ENCODE measurements around the gene EFNB1.

- CAGE, long polyA plus RNA, result no peak
- RRBS, result no CpG with 5 or more reads among the region's 6 CpGs
These were observed 183.8 kb downstream of the OPHN1 start for GRCh38 chrX:68249373-68250021.

DNA sequence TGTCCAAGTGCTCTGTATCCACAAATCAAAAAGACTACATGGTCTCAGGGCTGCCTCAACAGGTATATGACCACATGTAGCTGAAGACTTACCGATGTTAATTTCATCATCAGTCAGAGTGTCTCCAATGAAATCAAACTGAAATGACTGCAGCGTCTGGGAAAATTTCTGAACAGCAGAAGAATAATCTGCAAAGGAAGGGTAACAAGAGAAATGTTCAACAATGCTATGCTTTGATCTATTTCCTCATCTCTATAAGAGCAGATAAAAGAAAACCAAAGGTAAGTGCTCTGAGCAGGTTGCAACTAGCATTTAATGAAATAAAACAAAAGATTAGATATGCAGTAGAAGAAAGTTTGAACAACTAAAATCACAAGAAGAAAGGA is 134.4 kb downstream of the OPHN1 start:
- CAGE, long polyA plus RNA, result no peak
- RRBS, result no CpG with 5 or more reads among the region's 2 CpGs

DNA sequence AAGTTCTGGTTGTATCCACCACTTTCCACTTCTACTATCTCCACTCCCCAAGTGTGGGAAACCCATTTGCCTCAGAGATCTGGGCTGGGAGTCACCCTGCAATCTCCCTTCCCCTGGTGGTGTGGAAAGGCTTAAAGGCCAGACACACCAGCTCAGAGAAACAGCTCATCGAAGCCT is 726 bp downstream of the OPHN1 start:
- CAGE, long polyA plus RNA, result no peak
- RRBS, result no CpG with 5 or more reads among the region's 1 CpG

DNA sequence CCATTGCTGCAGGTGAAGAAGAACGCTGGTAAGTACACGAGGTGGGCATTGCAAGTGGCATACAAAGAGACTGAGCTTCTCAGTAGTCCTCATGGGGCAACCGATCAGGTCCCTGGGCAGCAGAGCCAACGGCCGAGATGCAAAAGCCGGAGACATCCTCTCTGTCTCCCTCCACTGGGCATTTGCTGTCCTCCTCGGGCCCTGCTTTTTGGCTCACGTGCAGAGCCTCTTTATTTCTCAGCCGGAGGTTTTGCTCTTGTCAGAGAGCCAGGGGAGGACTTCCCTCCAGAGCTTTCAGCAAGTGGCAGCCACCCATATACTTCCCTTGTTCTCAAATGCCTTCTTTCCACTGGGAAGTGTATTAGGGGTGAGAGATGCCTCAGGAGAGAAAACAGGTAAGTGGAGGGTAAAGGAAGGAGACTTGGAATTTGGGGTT is 18.1 kb downstream of the STARD8 start:
- CAGE, long polyA plus RNA, result no peak
- RRBS, result 50% methylated on average over 3 of the region's 9 CpGs

GRCh38 chrX:68693294-68693826 is 45.9 kb downstream of the STARD8 start:
- CAGE, long polyA plus RNA, result no peak
- RRBS, result 40% methylated on average over 7 of the region's 34 CpGs

- CAGE, long polyA plus RNA, result no peak
- RRBS, result no CpG with 5 or more reads among the region's 4 CpGs
These were observed 52.9 kb downstream of the STARD8 start for GRCh38 chrX:68700201-68700983.

DNA sequence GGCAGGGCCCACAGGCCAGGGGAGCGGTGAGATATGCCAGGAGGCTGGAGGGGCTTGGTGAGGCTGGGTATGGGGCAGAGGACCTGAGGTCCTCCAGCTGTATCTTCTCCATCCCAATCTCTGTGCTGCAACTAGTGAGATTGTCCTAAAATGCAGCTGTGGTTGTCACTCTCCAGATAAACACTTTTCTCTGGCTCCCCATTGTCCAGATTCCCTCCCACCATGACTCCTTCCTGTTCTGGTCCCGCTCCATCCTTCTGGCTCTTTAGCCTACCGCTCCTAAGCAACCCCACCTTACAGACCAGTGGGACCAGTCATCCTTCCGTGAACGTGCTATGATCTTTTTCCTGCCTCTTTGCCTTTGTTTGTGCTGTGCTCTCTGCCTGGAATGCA is 72.0 kb downstream of the STARD8 start:
- CAGE, long polyA plus RNA, result no peak
- RRBS, result no CpG with 5 or more reads among the region's 5 CpGs

DNA sequence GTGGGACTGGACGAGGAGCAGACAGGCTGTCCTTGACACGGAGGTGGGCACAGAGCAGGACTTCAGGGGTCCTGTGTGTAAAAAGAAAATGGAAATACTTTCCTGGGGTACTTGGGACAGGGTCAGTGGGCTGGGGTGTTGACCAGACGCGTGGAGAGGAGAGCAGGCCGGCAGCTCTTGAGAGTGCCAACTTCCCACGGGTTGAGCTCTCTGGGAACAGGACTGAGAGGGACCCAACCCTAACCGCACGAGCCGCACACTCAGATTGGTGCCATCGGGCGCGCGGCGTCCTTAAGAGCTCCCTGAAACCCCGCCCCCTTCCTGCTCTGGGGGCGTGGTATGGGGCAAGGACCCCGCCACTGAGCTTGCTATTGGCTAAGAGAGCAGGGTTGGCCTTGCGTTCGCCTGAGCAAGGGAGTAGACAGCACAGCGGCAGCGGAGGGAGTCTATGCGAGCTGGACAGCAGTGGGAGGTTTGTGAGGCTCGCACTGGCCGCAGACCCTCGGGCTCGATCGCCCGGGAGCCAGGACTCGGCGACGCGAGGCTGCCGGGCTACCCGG is at the start of gene EFNB1:
TSS of gene EFNB1 (plus strand) at position 449 of the 560 bp plus-strand sequence.
- CAGE, long polyA plus RNA, result no peak
- RRBS, result no CpG with 5 or more reads among the region's 34 CpGs

- CAGE, long polyA plus RNA, result no peak
- RRBS, result no CpG with 5 or more reads among the region's 9 CpGs
These were observed 5.0 kb downstream of the EFNB1 start for GRCh38 chrX:68833706-68834378.

DNA sequence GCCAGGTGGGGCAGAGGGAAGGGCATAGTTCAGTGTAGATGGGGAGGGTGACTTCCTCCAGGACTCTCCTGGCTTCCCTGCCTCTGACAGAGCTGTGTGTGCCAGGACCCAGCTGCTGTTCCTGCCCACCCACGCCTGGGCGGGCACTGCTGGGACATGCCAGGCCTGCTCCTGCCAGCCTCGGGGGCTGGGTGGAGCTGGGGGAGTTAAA is 5.5 kb downstream of the EFNB1 start:
- CAGE, long polyA plus RNA, result no peak
- RRBS, result no CpG with 5 or more reads among the region's 3 CpGs

- CAGE, long polyA plus RNA, result no peak
- RRBS, result 19% methylated on average over 14 of the region's 46 CpGs
These were observed 66.1 kb downstream of the EFNB1 start for GRCh38 chrX:68894643-68895632.

- CAGE, long polyA plus RNA, result no peak
- RRBS, result no CpG with 5 or more reads among the region's 6 CpGs
These were observed 68.9 kb downstream of the EFNB1 start for GRCh38 chrX:68897696-68898060.

DNA sequence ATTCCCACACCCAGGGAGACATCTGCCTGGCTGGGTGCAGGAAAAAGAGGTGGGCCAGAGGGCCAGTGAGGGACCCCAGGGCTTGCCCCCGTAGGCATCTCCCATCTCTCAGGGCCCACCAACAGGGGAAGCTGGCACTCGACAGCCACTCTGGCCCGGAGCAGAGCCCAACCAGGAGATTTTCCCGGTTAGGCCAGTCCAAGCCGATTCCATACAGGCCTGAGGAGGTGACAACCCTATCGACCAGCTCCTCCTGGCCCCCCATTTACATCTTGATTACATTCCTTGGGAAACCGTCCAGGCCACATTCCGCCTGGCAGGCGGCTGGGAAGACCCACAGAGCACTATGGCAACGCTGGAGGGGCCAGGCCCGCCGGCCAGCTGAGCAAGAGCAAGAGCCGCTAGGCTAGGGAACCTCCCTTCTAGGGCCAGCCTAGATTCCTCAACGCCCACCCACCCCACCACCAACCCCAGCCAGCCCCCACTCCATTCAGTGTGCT is 161.1 kb downstream of the EFNB1 start:
- CAGE, long polyA plus RNA, result no peak
- RRBS, result no CpG with 5 or more reads among the region's 14 CpGs

DNA sequence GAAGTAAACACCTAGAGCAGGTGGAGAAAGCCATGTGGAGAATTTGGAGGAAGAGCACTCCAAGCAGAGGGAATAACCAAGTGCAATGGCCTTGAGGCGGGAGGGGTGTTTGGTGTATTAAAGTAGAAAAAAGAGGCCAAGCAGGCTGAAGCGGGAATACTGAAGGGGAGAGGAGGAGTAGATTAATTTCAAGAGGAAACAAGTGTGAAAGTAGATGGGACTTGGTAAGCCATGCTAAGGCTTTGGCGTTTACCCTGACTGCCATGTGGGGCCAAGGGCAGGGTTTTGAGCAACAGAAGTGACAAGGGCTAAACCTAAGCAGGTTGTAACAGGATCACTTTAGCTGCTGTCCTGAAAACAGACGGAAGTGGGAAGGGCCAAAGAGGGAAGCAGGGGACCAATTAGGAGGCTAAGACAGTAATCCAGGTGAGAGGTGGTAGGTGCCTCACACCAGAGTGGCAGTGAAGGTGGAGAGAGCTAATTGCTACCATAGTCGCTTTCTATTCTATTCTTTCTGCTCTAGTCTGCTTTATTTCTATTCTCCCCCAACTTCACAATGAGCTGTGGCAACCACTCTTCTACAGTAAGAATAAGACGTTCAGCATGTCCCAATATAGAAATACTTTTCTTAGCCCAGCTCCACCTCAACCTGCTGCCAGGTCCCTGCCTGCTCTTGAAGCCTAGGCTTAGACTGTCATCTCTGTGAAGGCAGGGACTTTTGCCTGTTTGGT is 166.5 kb downstream of the PJA1 start:
- CAGE, long polyA plus RNA, result no peak
- RRBS, result no CpG with 5 or more reads among the region's 6 CpGs

DNA sequence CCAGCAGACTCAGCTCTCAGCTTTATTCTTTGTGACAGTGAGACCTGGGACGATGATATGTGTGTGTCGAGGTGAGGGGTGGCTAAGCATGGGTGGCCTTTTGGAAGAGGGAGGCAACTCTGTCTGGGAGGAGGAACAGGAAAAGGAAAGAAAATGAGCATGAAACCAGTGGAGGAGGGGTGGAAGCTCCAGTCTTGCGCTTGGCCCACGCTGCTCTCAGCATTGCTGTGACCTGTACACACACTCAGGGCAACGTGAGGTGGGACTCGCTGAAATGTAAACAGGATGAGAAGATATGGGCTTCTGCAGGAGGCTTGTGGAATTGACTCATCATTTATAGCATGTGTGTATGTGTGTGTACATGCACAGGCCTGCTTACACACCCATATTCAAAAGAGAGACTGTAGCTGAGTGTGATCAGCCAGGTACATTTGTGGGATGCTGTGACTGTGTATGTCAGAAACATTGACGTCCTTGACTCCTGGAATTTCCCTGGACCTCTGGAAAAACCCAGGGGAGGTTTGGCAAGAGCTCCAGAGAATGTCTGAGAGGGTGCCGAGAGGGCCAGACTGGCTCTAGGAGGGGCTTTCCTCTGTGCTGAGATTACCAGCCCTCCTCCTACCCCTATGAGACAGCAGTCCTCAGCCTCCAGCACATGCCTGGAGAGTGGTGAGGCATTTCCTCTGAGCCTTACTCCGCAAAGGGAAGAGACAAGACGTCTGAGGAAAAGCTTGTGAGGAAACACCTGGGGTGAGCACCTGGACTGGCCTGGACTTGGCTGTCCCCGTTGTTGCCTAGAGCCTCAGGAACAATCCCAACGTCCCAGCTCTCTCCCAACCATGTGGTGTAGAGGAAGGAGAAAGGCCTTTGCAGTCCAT is 137.7 kb downstream of the PJA1 start:
- CAGE, long polyA plus RNA, result no peak
- RRBS, result no CpG with 5 or more reads among the region's 12 CpGs

DNA sequence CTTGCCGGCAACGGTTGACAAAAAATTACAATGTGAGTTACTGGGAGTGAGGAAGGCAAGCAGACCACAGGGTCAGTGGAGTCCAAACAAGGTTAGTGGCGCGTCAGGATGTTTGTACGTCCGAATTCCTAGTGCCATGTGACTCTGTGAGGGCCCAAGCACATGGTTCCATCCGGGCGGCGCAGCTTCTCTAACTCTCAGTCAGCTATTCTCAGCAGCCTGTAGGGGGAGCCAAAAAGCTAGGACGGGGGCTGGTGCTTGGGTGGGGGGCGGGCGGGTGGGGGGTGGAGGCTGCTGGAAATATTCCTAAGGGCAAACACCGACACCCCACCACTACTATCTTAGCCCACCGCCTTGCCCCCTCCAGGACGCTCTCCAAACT is 677 bp upstream of the NALF2 start:
- CAGE, long polyA plus RNA, result no peak
- RRBS, result no CpG with 5 or more reads among the region's 15 CpGs

DNA sequence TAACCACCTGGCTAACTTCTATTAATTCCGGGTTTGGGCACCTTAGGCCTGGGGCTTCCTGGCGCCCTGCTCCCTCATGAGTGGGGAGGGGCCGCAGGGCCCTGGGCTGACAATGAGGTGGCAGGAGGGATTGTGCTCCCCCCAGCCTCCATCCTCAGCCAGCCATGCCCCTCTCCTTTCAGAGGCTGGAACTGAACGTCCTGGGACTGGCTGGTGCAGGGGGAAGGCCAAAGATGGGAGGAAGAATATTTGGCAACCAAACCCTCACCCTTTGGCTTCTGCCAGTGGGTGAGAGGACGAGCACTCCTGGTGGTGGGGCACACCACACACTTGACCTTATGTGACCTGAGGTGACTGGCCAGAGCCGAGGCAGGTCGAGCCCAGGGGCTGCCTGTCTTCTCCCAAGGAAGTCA is 2.2 kb downstream of the NALF2 start:
- CAGE, long polyA plus RNA, result no peak
- RRBS, result no CpG with 5 or more reads among the region's 7 CpGs

GRCh38 chrX:70150079-70150518 is 16.9 kb downstream of the IGBP1 start:
- CAGE, long polyA plus RNA, result no peak
- RRBS, result no CpG with 5 or more reads among the region's 6 CpGs

GRCh38 chrX:70171609-70171981 is 5.7 kb upstream of the DGAT2L6 start:
- CAGE, long polyA plus RNA, result no peak
- RRBS, result no CpG with 5 or more reads among the region's 2 CpGs

- CAGE, long polyA plus RNA, result no peak
- RRBS, result no CpG with 5 or more reads among the region's 5 CpGs
These were observed 14.4 kb upstream of the AWAT1 start for GRCh38 chrX:70219988-70220598.

All from mammary epithelial cell (primary cell).